NT2/D1 (cell line): ENCODE data around the gene FOXC2.

GRCh38 chr16:85850171-85850862, 48.6 kb upstream of the IRF8 start:
- RRBS, 2 experiments, result no CpG with 5 or more reads among the region's 10 CpGs

- RRBS, 2 experiments, result no CpG with 5 or more reads among the region's 13 CpGs
Measured at GRCh38 chr16:85870004-85870641, 28.8 kb upstream of the IRF8 start.

- RRBS, 2 experiments, result no CpG with 5 or more reads among the region's 9 CpGs
Measured at GRCh38 chr16:85994779-85995168, 95.8 kb downstream of the IRF8 start.

DNA sequence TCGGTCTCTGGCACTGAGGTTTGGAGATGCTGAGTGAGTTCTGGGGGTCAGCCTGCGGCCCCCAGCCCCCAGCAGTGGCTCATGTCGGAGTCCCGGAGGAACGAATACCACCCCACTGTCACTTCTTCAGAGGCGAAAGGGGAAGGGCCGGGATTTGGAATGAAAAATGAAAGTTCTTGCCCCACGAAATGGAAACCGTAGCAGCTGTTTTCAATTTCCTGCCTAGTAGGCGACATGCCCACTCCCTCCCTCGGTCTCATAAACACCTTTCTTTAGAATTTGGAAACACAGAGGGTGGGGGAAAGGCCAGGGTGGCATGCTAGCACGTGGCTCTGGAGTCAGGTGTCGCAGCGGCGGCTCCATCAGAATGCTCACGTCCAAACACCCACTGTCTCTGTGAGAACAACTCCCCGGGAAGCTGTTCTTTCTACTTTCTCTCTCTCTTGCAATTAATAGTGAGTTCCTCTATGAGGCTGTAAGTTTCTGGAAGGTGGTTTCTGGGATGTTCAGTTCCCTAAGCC, 96.8 kb downstream of the IRF8 start:
- RRBS, 2 experiments, result no CpG with 5 or more reads among the region's 17 CpGs

GRCh38 chr16:86194800-86195359, 295.9 kb downstream of the IRF8 start:
- RRBS, 2 experiments, result no CpG with 5 or more reads among the region's 19 CpGs

DNA sequence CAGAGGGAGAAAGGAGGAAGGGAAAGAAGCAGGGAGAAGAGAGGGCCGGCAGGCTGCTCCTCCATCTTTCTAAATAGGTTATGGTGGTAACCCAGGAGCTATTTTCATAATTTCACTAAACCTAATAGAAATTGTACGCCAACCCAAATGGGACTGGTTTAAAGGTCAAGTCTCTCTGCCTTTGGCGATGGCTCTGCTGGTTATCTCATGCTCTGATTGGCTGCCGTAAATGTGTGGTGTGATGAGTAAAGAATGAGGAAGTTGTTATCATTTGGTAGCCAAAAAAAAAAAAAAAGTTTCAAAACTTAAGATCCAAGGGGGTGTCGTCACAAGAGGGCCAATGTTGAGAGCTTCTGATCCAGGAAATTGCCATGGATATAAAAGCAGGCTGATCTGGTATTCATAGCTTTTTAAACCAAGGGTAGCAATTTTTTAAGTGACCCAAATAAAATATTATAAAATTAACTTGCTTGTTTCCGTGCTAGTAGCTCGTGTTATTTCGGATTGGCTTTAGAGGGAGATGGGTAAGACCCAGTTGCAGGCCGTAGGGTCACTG, 126.5 kb upstream of the FOXF1 start:
- RRBS, 2 experiments, result no CpG with 5 or more reads among the region's 9 CpGs

DNA sequence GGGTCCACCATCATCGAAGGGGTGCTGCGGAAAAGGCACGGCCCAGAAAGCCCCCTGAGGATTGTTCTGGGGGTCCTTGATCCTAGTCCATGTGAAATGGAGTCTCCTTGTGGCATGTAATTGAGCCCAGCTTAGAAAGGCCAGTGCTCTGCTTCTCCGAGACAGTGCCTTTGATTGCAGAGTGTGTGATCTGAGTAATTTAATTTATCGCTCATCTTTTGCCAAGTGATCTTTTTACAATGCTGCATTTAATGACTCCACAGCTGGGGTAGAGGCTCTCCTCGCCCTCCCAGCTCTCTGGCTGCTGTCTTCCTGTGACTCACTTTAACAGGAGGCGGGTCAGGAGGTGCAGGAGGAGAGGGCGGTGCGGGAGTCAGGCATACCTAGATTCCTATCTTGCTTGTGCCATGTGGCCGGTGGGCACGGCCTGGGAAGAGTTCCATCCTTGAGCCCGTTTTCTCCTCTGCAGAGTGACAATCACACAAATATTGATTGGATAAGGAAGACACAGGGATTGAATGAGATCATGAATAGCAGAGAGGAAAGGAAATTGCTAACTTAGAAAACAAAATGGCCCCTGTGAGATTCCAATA, 113.4 kb upstream of the FOXF1 start:
- RRBS, 2 experiments, result no CpG with 5 or more reads among the region's 12 CpGs

- RRBS, 2 experiments, result 3 to 4% methylated on average over 29 to 35 of the region's 65 CpGs
Measured at GRCh38 chr16:86496719-86497622, 13.4 kb upstream of the FOXF1 start.

- RRBS, 2 experiments, result no CpG with 5 or more reads among the region's 22 CpGs
Measured at GRCh38 chr16:86504365-86504962, 5.9 kb upstream of the FOXF1 start.

GRCh38 chr16:86520590-86521296, 10.4 kb downstream of the FOXF1 start:
- RRBS, 2 experiments, result no CpG with 5 or more reads among the region's 22 CpGs

GRCh38 chr16:86566526-86567480, at the start of gene FOXC2:
FOXC2 (plus strand) TSS chr16:86566829.
- RRBS, 2 experiments, result 1% methylated on average over 41 of the region's 100 CpGs

GRCh38 chr16:86568248-86568735, 1.7 kb downstream of the FOXC2 start:
- RRBS, 2 experiments, result 2 to 3% methylated on average over 29 to 43 of the region's 64 CpGs

GRCh38 chr16:86716523-86717077, 138.3 kb downstream of the FOXL1 start:
- RRBS, 2 experiments, result no CpG with 5 or more reads among the region's 9 CpGs

DNA sequence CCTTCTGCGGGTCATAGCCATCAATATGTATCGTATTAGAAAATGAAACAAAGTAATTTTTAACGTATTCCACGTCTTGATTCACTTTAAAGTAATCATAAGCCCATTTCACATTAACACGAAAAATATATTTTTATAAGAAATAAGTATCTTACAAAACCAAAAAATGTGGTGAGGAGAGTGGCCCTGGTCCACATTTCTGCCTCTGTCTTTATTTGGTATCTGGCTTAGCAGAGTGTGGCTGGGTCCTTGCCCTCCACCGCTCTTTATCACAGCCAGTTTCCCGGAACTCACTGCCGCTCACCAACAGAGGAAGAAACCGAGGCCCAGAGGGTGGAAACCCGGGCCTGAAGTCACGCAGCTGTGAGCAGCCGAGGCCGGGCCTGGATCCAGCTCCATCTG, 176.9 kb downstream of the FOXL1 start:
- RRBS, 2 experiments, result 93 to 94% methylated on average over 4 of the region's 13 CpGs

DNA sequence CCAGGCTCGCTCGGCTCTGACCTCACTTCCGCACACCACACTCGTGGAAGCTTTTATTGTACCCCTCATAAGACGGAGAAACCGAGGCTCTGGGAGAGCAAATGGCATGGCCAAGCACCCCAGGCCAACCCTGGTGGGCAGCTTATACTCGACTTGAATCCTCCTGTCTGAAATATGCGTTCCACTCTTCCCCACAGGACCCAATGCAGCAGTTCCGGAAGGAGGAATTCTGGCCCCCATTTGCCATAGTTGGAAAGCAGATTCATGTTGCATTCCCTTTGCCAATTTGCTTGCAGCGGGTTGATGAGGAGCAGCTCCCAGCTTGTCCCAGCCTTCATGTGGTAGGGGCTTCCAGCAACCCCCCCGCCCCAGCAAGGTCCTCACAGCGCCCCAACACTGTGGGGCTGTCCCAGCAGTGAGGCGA, 356.3 kb downstream of the C16orf95 start:
- RRBS, 2 experiments, result no CpG with 5 or more reads among the region's 13 CpGs

GRCh38 chr16:87033992-87034390, 283.2 kb downstream of the C16orf95 start:
- RRBS, 2 experiments, result no CpG with 5 or more reads among the region's 7 CpGs

DNA sequence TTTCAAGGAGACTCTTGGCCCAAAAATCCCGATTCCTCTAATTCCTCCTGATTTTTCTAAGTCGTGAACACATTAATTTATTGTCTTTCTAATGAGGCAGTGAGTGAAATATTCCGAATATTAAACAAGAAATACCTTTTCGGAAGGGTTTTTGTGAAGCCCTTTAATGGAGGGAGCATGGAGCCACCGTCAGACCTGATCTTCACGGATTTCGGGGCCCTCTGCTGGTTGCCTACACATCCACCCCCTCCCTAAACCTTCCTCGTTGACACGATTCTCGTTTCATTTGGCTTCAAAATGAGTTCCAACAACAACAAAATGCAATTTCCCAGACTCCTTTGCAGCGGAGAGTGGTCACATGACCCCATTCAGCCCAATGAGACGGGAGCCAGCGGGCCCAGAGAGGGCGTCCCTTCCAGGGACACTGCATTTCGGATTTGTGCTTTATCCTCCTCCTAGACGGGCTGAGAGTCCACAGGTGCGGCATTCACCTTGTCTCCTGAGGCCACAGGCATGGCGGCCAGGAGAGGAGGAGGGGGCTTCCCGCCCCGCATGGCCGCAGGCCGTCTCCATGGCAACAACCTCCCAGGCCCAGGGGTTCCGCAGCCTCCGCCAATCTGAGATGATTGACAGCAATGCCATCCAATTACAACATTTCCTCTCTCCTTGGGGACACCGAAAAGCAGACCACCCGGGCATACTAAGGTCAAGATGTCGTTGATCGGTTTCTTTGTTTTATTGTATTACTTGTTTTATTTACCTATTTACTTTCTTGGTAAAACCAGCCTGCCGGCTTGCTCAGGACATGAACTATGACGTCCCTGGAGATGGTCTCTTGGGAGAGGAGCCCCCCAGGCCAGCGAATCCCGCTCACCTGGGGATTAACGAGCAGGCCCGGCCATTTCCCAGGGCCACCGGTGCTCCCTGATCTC, 259.8 kb downstream of the C16orf95 start:
- RRBS, 2 experiments, result 98 to 100% methylated on average over 1 to 2 of the region's 35 CpGs

GRCh38 chr16:87178061-87178643, 139.0 kb downstream of the C16orf95 start:
- RRBS, 2 experiments, result no CpG with 5 or more reads among the region's 13 CpGs

DNA sequence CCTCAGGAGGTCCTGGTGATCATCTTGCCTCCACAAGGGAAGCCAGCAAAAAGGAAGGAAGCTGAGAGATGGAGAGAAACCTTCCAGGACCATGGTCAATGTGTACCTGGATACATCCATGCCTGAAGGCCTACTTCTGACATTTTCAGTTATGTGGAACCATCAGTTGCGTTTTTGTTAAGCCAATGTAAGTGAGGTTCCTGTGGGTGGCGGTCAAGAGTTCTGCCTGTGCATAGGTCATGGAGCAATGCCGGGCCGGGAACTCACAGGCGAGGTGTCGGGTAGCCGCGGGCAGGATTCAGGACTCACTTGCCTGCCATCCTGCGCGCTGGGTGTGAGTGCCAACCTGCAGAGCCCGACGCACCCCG, 430 bp downstream of the C16orf95 start:
- RRBS, 2 experiments, result no CpG with 5 or more reads among the region's 13 CpGs

DNA sequence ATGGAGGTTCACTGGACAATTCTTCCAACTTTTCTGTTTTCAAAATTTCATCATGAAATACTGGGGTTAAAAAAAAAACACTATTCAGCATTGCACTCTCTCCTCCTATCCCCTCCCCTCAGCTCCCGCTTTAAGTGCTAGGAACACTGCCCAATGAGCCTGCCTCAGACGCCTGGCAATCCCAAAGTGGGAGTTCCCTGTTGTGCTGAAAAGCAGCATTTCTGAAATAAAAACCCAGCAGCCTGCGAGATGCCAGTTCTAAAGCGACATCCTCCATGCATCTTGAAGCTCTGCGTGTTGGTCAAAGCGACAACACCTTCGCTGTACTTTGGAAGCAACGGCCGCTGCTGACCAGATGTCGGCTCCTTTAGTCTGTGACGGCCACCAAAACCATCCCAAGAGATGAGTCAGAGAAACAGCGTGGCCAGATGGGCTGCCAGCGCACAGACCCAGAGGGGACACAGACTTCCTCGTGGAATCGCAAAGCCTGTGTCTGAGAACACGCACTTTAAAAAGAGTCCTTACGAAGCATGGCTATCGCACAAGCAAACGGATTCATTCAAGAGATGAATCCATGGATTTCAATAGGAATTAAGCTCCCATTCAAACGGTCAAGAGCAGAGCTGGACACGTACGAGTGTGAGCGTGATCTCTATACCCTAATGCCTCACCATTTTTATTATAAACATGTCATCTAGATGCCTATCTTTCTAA, 32.8 kb downstream of the FBXO31 start:
- RRBS, 2 experiments, result no CpG with 5 or more reads among the region's 23 CpGs